ENCODE results near the gene SRGAP3.

- RRBS, result no CpG with 5 or more reads among the region's 3 CpGs
Measured at GRCh38 chr3:8960199-8960440, 3.2 kb downstream of the RAD18 start.

DNA sequence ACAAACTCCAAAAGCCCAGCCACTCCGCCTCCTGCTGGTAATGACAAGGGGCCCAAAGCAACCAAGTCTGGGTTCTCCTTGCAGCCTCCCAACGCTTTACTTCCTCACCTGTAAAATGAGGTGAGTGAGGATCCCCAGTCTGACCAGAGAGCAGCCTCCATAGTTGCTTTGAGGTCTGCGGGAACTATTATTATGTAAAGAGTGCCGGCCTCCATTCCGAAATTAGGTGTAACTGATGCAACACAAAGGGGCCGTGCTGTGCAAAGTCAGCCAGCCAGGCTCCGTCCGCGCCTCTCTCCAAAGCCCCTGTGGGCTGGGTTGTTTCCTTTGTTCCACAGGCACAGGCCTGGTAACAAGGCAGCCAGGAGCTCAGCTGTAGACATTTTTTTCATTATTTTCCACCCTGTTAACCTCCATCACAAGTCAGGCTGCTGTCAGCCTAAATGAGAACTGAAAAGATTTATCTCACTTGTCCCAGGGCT lies 139.1 kb upstream of the RAD18 start:
- RRBS, result no CpG with 5 or more reads among the region's 9 CpGs

DNA sequence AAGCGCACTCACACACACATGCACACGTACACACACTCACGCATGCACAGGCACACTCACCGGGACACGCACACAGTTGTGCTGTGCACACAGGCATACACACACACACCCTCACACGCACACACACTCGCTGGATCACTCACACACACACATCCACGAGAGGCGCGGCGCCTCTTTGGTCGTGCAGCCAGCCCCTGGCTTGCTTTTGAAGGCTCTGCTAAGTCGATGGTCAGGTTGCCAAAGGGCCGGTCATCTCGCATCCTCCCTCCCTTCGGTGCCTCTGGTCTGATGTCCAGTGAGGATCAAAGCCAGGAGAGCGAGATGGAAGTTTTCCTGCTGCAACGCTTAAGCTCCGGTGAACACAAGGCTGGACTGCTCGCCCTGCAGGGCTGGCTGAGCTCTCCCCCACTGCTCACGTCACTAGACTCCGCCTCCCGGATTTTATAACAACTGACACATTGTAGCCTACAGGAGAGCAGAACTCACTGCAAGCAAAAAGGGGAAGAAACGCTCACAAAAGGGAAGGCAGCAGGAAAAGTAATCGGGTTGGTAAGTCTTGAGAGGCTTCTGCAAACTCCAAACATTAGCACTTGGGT lies at the start of gene SRGAP3:
Gene SRGAP3 (minus strand): TSS at position 374 of the 596 bp plus-strand sequence.
- RRBS, result 3% methylated on average over 6 of the region's 25 CpGs

- RRBS, result no CpG with 5 or more reads among the region's 9 CpGs
Measured at GRCh38 chr3:9384976-9385846, 12.2 kb upstream of the SETD5 start.

DNA sequence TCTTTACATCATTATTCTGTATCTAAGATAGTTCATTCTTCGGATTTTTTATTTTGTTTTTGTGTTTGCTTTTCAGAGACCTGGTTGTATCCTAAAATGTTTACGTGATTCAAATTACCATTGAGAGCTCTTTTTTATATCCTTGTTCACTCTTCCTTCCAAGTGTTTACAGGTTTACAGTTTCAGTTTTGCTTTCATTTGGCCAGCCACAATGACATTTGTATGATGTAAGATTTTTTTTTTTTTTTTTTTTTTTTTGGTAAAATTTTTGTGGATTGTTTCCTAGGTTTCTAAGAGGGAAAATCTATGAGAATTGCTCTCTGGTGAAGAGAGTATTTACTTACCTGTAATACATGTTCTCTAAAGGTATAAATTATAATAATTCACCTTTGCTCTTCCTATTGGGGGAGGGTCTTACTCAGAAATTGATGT lies 55.0 kb downstream of the SETD5 start:
- RRBS, result no CpG with 5 or more reads among the region's 2 CpGs

GRCh38 chr3:9470545-9471676 lies 73.5 kb downstream of the SETD5 start:
- RRBS, result no CpG with 5 or more reads among the region's 12 CpGs

- RRBS, result no CpG with 5 or more reads among the region's 47 CpGs
Measured at GRCh38 chr3:9552426-9553075, 1.1 kb downstream of the LHFPL4 start.

GRCh38 chr3:9799813-9800430 lies 7.0 kb downstream of the ARPC4 start:
- RRBS, result 100% methylated on average over 2 of the region's 7 CpGs

DNA sequence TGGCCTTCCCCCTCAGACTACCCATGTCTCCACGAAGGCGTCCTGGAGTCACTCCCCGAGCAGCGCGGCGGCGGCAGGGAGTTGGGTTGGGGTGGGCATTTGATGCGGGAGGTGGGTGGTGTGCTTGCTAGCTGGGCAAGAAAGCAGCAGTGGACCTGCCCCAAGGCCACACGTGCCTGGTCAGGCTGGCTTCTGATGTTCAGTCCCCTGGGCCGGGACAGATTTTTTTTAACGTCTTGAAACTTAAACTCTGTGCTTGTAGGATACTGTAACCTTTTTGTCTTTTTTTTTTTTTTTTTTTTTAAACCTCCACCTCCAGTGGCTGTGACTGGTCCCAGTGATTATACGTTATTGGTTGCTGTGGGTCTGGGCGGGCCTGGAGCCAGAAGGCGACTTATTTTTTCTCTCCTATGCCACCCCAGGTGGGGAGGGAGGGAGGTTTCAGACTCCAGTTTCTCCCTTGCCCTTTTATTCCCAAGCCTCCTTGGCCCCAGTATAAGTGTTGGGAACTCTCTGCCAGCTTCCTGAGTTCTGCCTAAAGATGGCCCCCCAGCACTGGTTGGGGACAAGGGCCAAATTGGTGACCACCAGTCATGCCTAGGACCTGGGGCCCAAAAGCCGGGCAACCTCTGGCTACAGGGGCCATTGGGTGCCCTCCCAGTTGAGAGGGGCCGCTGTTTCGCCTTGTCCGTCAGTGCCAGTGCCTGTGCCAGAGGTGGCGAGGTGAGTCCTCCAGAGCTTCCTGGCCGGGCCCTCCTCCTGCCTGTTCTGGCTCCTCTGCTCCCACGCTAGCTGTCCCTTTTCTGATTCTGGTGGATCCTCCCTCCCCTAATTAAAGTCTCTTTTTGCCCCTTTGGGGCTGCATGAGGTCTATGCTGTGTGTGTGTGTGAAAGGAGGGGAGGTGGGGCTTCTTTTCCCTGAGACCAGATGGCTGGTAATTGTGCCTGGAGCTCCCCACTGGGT lies 3.5 kb upstream of the TTLL3 start:
- RRBS, result no CpG with 5 or more reads among the region's 21 CpGs

- RRBS, result no CpG with 5 or more reads among the region's 11 CpGs
Measured at GRCh38 chr3:9810833-9811267, 788 bp downstream of the TTLL3 start.

DNA sequence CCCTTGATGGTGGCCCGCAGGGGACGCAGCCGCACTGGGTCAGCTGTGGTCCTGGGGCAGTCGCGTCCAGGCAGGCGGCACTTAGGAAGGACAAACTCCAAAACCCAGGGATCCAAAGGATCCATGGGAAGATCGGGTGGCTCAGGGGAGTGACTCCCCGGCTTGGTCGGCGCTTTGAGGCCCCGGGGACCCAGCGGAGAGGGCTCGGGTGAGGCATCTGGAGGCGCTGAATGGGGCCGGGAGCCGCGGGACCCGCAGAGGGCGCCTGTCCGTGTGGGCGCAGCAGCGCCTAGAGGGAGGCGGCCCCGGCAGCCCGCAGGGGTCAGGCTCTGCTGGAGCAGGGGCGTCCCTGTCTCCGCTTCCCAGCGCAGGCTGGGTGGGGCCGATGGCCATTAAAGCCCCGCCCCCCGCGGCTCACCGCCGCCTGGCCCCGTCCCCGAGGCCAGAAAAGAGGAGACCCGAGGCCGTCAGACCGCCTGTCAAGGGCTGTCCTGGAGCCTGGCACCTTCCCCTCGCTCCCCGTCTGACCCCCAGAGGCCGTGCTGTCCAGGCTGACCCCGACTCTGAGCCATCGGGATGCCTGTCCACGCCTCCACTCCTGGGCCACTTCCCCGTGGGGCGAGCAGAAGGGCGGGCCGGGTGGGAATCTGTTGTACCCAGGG lies 17.4 kb downstream of the CIDEC start:
- RRBS, result 73% methylated on average over 5 of the region's 49 CpGs

DNA sequence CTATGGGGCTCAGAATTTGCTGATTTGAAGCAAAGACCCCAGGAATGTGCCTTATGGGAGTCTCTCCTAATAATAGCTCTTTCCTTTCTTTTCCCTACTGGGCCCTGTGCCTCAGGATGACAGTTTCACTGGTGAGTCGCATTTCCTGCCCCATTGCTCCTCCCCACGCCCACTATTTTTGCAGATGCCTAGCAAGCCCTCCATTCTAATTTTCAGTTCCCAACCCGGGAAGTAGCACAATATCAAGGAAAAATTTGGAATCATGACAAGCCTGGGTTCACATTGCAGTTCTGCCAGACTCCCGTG lies 587 bp downstream of the IL17RE start:
- RRBS, result no CpG with 5 or more reads among the region's 4 CpGs

GRCh38 chr3:9933231-9933752 lies 342 bp upstream of the CRELD1 start:
- RRBS, result 2% methylated on average over 26 of the region's 53 CpGs

- RRBS, result no CpG with 5 or more reads among the region's 8 CpGs
Measured at GRCh38 chr3:9934447-9934826, 803 bp downstream of the CRELD1 start.

DNA sequence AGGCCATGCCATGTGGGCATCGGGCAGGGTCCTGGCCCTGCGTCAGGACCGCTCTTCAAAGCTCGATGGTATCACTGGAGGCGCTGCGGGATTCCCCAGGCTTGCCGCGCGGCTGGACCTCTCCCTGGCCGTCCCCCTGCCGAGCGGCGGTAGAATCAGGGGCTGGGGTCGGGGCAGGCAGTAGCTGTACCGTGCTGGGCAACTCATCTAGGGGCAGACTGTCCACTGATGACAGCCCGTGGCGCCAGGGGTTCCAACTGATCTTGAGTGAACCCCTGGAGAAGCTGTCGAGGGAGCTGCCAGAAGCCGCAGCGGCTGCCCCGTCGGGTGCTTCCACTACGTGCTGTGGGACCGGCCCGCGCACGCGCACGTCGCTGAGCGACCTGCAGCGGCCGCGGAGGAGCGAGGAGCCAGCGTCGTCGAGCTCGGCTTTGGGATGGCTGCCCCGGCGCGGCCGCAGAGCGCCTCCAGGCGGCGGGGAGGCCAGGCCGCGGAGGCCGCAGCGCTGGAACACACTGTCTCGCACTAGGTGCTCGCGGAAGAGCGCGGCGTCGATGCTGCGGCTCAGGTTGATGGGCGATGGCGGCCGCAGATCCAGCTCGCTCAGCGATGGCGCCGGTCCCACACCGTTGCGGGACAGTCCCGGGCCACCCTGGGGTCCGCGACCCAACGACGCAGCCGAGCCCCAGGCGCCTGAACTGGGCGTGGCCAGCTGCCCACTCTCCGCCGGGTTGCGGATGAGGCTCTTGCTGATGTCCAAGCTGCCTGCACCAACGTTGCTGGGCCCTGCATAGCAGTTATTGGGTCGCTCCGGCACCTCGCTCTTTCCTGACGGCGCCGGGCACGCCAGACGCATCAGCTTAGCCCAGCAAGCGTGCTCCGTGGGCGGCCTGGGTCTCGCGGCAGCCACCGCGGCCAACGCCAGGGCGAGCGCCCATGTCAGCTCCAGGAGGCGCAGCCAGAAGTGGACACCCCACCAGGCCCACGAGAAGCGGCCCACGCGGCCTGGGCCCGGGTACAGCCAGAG lies 5.7 kb downstream of the PRRT3 start:
- RRBS, result 11% methylated on average over 25 of the region's 103 CpGs

DNA sequence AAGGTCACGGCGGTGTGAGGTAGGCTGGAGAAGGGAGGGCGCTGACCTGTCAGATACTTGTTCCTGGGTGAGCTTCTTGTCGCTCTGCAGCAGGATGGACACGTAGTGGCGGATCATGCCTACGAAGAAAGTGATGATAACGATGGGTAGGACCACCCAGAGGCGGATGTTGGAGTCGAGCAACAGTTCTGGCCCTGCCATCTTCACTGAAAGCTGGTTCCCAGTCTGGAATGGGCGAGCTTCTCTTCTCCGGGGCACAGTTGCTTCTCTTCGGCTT lies 242 bp downstream of the EMC3 start:
- RRBS, result no CpG with 5 or more reads among the region's 13 CpGs

GRCh38 chr3:10009013-10010028 lies 16.9 kb upstream of the FANCD2 start:
- RRBS, result no CpG with 5 or more reads among the region's 32 CpGs

- RRBS, result no CpG with 5 or more reads among the region's 1 CpG
Measured at GRCh38 chr3:10085761-10085984, 22.4 kb downstream of the FANCD2OS start.

GRCh38 chr3:10189083-10189465 lies 24.4 kb downstream of the IRAK2 start:
- RRBS, result 97% methylated on average over 3 of the region's 6 CpGs

DNA sequence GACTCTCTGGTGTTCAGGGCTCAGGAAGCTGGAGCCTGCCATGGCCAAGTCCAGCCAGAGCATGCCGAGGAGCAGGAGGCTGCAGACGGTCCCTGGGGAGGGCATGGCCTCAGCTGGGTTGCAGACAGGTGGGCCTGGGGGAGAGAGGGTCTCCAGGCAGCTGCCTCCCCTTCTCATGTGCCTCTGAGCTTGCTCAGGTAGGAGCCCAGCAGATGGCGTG lies 2.8 kb downstream of the GHRL start:
- RRBS, result no CpG with 5 or more reads among the region's 3 CpGs

Measured in UCH-1 (cell line).